Ascending aorta (tissue), 1 donor: Measurements from ENCODE around the genes NBEA and MAB21L1.

- PRO-cap, result no peak
Observed at GRCh38 chr13:32531898-32532431, 6.6 kb downstream of the N4BP2L2 start.

- PRO-cap, result no peak
Observed at GRCh38 chr13:32537954-32538095, 770 bp downstream of the N4BP2L2 start.

DNA sequence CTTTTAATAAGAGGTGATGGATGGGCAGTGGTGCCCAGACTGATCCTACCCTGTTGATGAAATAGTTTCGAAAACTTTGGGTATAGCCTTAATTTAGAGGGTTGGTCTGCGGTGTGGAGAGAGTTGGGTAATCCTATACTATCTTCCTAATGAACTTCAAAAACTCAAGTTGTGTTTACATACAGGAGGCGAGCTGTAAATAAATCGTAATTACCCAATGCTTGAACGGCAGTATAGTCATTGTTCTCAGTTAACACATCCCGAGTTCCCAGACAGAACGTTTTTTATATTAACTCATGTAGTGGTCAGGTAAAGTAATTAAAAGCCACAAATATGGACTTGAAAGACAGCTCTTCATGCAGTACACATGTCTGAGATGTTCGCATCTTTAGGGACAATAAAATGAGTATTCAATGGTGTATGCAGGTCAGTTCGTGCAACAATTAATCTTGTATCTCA, 1.5 kb downstream of the PDS5B start:
- PRO-cap, result no peak

DNA sequence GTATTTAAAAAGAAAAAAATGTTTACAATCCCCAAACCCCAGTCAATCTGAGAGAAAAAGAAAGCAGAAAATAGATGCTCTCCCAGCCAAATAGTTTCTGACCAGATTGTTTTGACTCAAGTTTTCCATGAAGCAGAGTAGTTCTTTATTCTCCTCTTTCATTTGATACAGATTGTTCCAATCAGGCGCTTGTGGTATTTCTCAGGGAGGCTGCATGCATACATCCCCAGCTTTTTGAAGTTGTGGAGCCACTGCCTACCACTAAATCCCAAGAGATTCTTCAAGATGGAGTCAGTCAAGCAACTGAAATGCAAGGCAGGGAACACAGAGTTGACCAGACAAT, 110.5 kb downstream of the STARD13 start:
- PRO-cap, result no peak

GRCh38 chr13:33232860-33233314, 52.7 kb downstream of the STARD13 start:
- PRO-cap, result no peak

DNA sequence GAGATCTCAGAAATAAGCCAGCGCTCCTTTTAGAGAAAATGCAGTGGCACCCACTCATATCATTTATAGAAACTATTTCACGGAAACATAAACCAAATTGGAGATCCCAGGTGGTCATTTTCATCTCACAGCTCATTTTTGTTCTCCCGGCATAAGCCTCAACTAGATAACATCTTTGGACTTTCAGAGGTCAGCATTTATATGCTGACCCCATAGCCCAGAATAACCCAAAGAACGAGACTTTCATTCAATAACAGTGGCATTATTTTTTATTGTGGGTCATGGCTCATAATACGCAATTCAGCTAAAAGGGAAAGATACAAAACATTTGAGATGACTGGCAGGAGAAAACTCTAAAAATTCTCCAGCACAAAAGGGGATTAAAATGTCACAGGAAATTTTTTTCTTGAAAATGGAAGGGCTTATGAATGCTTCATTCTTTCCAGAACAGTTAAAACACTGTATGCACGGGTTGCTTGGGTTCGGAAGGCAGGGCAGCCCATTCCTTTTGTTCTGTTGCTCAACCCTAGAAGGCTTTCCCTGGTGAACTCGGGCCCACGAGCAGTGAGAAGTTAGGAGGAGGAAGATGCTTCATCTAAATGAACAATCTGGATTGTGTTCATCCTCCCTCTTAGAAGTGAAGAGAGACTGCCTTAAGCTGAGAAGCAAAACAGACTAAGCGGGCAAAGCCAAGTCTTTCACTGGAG, 24.0 kb downstream of the STARD13 start:
- PRO-cap, result no peak

- PRO-cap, result unidirectional peak, plus-strand start at chr13:33284203
Observed at GRCh38 chr13:33283746-33284753, 1.5 kb downstream of the STARD13 start.

DNA sequence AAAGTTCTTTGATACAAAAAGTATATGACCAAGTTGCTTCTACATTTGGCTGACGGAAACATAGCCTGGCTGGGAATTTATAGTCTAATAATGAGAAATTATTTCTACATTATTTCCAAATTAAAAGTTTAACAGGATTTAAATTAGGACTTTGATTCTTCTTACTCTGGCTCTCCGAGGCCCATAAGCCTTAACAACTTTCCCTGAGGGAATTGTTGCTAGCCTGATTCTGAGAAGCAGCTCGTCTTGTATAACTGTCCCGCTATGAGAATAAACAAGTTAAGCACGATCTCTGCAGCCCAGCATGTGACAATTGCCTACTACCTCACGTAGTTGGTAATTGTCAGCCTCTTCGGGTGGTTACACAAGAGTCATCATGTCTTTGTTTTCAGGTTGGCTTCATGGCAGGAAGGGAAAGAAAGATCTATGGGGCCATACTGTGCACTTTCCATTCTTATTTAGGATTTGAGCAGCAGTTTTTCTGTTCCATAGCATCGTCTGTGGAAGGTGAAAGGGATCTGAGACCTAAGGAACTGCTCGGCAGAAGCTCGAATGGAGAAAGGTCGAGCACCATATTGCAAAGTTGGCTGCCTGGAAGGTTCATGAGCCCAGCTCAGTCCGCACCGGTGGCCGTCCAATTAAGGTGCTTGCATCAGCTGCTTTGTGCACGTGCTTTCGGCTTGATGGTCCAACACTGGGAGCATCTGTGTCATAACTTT, 1.7 kb upstream of the STARD13 start:
- PRO-cap, result no peak

DNA sequence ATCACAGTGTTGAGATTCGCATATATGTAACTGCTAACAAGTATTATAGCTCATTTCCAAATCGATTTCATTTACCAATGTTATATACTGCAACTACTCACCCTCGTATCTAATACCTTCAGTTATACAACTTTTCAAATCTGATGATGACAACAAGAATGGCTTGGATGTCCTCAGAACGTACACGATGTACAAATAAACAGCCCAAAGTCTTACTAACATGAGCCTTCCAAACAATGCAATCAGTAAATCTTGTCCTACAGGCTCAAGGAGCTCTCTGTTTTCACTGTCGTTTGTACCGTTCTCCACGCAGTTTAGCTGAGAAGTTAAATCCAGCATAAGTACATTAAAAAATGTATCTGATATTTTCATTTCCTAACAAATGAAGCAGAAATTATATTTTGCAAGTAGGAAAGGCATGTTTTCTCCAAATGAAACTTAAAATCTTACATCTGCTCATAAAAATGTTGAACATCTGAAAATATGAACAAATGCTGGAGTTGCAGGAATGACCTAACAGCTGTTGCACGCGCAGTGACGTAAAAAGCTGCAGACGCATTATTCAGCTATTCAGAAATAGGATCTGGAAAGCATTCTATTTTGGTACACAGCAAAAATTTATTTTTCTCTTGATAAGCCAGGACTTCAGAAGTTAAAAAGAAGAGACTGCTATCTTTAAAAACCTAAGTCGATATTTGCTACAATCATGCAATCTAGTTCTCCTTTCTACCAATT, 36.7 kb upstream of the STARD13 start:
- PRO-cap, result bidirectional peak, plus-strand start at position 573 of the sequence, minus-strand start at position 536 of the sequence

GRCh38 chr13:33487541-33488287, 202.2 kb upstream of the STARD13 start:
- PRO-cap, result no peak

DNA sequence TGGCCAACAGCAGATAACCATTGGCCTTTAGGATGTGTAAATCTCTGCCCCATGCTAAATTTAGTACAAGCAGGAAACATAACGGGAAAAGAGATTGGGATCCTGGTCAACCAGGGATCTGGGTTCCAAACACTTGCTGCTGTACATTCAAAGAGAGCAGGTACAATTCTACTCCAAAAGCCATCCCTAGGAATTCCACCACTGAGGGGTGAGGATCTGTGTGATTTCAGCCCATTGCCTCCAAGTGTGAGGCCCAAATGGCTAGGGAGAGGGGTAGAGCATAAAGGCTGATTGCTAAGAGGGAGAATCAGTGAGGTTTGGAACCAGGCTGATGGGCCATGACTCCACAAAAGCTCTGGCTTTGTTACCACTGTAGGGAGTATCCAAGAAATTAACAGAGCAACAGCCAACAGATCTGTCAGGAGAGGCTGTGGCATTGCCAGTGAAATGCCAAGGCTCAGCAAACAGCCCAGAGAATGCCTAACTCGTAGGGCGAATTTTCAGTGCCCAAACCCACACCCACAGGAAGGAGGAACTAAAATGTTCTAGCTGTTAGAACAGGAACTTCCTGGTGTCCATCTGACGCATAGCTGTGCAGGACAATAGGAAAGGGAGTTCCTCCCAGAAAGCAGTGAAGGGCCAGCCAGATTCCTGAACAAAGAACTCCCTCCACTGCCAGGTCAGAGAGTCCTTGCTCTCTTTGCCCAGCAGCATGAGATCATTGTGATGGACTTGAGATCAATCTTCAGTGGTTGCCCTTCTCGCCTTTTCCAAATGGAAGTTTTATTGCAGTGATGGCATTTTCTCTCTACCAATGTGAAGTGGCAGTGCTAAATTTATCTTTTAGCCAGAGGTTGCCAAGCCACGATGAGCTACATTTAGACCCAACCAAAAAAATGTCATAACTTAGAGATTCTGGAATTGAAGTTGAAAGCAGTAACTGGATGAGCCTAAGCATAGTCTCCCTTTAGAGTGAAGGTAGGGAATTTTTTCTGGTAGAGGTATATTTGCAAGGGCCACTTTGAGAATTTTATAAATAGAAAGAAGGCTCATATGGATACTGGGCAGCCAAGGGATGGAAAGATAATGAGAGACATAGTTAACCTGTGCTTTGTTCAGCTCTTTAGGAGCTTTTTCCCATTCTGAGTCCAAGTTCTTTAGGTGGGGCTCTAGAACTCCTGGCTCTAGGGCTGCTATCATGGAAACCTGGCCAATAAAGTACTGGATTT, 224.2 kb upstream of the STARD13 start:
- PRO-cap, result no peak

DNA sequence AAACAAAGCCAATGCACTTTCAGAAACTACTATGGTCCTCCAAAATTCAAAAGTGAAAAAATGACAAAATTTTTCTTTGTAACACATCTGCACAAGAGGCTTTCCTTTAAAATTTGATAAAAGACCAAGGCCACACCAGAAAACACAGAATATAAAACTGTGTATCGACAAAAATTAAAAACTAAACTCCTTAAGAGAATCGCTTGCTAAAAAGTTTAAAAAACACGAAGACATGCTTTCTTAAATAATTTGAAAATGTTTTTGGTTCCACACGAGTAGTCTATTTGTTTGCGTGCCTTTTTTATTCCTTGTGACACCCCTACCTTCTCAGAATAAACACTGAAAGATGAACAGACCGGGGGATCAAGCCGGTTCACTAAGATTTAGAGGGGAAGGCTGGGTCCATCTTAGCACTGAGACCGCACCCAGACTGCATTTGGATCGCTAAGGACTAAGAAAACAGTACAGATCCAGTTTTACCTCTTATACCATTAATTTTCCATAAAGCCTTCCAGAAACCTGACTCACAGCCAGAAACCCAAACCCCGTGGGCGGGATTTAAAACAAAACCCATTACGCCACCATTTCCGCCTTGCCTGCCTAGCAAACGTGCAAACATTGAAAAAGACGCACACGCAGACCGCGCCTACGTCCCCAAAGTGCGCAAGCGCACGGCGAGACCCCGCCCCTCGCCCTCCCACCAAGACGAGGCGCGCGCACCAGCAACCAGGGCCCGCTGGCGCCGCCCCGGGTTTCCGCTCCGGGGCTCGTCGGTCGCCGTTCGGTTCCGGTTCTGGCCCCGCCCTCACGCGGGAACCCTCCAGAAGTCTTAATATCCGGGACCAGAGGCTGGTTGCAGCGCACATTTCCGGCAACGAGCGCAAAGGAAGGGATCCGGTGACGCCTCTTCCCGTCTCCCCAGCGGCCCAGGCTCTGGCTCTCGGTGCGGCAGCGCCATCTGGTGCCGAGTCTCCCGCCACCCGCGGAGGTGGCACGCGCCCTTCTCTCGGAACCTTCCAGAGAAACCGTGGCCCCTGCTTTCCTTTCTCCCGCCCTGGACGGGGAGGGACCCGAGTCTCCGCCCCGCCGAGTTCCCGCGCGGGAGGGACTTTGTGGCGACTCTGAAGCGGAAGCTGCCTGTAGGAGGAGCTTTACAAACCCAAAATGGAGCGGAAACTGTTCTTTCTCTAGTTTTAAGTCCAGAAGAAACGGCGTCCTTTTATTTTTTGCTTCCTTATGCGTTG, 256.7 kb upstream of the STARD13 start:
- PRO-cap, result bidirectional peak, plus-strand start at position 685 of the sequence, minus-strand start at position 452 of the sequence; bidirectional peak, plus-strand start at position 1,156 of the sequence, minus-strand start at position 1,018 of the sequence

DNA sequence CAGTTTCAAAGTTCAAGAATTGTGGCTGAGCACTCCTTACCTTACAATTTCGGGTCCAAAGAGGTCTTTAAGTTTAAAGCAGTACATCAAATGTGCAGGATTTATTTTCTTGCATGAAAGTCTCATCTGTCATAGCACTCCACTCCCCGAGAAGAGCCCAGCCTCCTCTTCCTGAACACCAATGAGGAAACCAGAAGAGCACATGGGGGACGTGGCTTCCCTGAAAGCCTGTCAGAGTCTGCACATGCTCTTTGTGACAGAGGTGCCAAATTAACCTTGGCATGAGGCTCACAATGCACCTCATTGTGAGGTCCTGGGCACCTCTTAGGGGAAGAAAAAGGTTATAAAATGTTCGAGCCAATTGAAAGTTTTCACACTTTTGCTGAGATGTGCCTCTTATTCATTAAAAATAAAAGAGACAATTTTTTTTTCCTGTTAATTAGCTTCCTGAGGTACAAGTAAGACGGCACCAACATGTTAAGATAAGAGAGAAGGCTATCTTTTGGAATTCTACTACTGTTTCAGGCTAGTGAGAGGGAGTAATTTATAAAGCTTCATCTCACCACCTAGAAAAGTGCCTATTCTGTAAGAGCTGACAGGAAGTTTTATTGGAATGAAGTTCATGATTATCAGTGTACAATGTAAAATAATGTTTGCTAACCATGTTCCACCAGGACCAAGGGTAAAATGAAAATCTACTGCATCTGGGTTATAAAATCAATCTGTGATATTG, 141.1 kb upstream of the RFC3 start:
- PRO-cap, result unidirectional peak, minus-strand start at position 183 of the sequence

DNA sequence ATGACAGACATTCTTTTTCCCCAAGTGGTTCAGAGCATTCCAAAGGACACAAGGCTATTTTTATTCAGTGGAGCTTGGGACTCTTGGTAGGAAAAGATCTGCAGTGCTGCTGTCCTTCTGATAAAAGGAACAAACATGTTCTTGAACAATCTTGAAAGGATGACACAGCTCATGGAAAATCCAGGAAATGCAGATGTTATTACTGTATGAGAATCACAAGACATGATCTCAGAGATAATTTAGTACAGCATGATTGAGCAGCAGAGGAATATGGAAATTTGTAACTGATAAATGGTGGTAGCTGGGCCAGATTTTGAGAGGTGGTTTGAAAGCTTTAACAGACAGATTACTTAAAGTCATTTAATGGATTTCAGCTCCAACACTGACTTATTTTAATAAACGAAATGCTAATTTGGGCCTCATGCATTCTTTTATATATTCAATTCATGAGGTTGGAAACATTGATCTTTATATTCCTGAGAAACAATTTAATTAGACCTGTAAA, 96.1 kb upstream of the RFC3 start:
- PRO-cap, result no peak

GRCh38 chr13:34941380-34942580, at the start of gene NBEA:
Gene NBEA, plus strand, starts transcription at chr13:34942270.
- PRO-cap, result unidirectional peak, plus-strand start at chr13:34942291; unidirectional peak, plus-strand start at chr13:34942337; unidirectional peak, plus-strand start at chr13:34942493

DNA sequence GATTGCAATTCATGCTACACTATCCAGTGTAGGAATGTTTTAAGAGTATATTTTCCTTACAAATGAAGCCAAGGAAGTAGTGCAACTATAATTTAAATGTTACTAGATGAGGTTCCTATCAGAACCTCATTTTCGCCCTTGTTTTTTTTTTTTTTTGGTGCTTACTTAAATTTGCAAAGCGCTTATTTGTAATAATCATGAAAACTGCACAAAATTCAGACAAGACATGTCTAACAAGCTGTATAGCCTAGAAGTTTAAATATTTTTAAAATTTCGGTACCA, 182.0 kb downstream of the NBEA start:
- PRO-cap, result unidirectional peak, minus-strand start at position 152 of the sequence

GRCh38 chr13:35476107-35476995, at the start of gene MAB21L1:
Gene MAB21L1, minus strand, starts transcription at chr13:35476689.
- PRO-cap, result bidirectional peak, plus-strand start at chr13:35476829, minus-strand start at chr13:35476661

DNA sequence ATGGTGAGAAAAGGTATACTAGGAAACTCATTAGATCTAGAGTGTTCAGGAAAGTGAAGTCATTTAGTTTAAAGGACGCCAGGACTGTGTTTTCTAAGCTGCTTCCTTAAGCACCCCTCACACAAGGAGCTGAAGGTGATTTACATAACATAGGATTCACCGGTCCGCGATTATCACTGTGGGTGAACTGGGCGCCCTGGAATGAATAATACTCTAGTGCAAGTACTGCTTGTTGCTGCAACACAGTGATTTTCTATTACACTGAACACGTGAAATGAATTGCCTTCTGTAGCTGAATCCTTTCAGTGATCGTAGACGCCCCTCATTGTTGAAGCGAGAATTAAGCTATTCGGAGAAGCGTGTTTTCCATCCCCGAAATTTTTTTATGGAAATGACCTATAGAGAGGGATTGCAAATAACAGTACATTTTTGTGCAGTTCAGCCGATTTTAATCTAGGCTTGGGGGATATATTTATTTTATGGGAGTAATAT, 2.7 kb upstream of the MAB21L1 start:
- PRO-cap, result no peak

DNA sequence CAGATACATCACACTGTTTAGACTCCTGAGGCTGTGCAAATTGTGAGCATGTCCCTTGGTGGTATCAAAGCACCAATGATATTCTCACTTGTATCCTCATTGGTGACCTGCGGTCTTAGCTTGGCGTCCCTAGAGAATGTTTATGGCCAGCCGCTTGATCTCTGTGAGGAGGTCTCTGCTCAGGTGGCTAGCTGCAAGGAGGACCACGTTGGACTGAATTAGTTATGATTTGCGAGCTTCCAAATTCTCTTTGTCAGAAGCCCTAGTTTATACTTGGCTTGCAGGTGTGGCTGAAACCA, 283.7 kb upstream of the MAB21L1 start:
- PRO-cap, result no peak

DNA sequence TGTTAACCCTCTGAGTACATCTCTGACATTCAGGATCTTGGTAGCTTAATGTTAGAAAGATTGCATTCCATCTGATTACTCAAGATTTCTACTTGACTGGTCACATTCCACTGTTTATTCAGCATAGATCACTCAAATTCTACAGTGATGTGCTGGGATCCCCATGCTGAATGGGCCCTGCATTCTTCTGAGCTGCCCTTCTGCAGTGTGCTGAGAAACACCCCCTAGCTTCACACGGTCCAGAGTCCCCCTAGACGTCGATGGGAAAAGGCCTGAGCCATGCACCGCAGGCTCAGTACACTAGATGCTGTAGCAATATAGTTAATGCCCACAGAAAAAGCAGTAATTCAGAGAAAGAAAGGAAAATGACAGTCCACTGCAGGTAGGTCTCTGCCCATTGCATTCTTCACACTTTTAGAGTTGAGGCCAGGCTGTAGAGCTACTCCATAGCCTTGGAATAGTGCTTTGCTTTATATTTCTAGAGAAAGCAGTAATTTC, 295.6 kb upstream of the MAB21L1 start:
- PRO-cap, result no peak